ENCODE results near the genes FBXO4 and NIM1K.

DNA sequence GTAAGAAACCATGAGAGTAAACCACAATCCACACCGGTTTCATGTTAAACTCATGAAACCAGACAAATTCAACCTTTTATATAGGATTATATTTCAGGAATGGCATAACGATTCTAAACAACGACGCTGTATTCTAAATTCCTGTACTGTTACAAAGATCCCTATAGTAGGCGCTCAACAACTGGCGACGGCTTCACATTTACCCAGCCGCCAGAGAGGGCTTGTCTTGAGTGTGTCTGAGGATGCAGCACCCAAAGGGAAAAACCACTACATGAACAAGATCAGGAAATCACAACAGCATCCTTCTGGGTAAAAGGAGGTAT, 806 bp downstream of the TTC33 start:
- PRO-cap: no peak

DNA sequence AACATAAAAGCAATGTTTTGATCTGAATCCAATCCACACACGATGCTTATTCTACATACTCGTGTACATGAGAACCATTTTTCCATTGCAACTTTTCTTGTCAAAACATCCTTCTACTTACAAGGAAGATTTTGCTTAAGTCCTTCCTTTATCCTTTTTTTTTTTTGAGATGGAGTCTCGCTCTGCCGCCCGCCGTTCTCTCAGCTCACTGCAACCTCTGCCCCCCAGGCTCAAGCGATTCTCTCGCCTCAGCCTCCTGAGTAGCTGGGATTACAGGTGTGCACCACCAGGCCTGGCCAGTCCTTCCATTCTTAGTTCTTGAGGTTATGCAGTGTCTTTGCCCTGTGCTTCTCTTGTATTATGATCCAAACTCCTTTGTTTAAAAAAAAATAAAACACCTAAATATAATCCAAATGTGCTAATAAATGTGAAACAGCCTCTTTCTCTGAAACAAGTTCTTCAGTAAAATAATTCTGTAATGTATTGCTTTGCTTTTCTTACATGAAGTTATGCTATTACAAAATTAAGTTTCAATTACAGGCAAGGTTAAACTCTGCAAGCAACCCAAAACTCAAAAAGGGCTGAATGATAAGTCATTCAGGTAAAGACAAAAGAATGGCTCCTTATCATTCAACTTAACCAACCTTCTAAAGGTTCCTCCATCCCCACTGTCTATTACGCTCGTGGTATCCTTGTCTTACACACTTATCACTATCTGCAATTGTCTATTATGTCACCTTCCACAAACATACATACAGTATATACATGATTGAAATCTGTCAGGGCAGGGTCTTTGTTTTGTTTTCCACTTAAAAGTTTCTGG, 7.2 kb downstream of the RPL37 start:
- PRO-cap: no peak

DNA sequence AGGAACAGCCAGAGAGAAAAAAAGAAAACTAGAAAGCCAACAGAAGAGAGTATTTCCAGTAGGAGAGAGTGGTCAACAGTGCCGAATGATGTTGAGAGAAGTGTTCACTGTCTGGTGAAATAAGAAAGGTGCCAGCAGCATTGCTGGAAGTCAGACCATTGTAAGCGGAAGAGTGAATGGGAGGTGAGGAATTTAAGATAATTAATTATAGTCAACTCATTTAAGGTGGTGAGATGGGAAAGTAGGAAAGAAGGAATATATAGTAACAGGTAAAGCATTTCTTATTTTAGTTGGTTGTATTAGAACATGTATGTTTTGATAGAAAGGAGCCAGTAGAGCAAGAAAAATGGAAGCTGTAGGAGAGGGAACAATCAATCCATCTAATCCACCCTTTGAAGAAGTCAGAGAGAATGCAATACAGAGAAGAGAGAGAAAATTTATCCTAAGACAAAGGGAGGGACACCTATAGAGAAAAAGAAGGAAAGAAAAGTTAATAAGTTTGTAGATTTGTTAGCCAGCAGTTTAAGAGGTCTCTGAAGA, 32.7 kb downstream of the C7 start:
- PRO-cap: no peak

GRCh38 chr5:41908544-41908859, 4.4 kb downstream of the RIMOC1 start:
- PRO-cap: no peak

DNA sequence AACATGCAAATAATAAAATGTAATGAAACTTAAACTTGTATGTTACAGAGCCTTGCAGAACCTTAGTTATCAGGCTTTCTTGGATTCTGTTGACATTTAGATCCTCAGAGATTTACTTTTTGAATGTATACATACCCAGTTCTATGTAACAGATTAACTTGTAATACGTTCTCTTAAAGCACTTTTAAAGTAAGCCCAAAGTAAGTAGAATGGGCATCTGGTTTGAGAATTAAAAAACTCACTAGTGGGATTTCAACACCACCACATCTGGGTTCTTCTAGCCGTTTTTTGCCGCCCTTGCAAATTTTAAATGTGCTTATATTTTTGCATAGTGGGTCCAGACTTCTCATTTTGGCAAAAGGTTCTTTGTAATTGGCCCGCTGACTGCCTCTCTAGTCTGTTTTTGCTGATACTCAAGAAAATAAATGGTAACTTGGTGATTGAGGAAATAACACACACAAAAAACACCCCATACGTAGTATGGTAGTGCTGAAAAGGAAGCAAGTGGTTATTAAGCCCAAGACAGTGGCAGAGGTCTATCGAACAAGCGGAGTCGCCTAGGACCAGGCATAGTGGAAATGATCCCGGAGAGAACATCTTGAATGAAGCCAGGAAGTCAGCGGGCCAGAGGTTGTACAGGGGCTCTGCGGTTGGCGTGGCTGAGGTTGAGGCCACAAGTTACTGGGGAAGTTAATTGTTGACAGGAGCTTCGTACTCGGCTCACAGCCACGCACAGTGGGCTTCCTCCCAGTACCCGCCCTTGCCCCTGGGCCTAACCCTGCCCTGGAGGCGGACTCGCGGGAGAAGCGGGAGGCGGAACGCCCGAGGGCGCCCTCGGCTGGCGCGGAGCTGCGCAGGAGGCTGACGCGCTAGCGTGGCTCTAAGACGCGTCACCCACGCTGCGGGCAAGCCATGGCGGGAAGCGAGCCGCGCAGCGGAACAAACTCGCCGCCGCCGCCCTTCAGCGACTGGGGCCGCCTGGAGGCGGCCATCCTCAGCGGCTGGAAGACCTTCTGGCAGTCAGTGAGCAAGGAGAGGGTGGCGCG, at the start of gene FBXO4:
TSS of gene FBXO4 (plus strand) at position 884 of the 1,046 bp plus-strand sequence.
- PRO-cap: no peak

GRCh38 chr5:41925444-41926121, 502 bp downstream of the FBXO4 start:
- PRO-cap: no peak

DNA sequence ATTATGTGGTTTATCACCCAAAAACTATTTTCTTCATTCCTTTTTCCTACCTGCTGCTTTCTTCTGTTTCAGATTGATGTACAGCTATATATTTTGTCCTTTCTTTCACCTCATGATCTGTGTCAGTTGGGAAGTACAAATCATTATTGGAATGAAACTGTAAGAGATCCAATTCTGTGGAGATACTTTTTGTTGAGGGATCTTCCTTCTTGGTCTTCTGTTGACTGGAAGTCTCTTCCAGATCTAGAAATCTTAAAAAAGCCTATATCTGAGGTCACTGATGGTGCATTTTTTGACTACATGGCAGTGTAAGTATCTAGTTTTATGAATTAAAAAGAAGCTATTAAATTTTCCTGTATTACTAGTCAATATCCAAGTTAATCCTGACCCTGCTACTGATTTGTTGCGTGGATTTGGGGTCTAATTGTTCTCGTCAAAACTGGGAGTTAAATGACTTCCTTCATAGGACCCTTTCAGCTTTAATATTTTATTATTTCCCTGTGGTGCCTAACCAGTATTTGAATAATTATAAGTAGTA, 1.9 kb downstream of the FBXO4 start:
- PRO-cap: no peak

- PRO-cap: no peak
These were observed 9.1 kb downstream of the GHR start for GRCh38 chr5:42432353-42432761.

- PRO-cap: no peak
These were observed 92.3 kb downstream of the GHR start for GRCh38 chr5:42515489-42516032.

GRCh38 chr5:42609934-42610719, 146.5 kb upstream of the CCDC152 start:
- PRO-cap: no peak

DNA sequence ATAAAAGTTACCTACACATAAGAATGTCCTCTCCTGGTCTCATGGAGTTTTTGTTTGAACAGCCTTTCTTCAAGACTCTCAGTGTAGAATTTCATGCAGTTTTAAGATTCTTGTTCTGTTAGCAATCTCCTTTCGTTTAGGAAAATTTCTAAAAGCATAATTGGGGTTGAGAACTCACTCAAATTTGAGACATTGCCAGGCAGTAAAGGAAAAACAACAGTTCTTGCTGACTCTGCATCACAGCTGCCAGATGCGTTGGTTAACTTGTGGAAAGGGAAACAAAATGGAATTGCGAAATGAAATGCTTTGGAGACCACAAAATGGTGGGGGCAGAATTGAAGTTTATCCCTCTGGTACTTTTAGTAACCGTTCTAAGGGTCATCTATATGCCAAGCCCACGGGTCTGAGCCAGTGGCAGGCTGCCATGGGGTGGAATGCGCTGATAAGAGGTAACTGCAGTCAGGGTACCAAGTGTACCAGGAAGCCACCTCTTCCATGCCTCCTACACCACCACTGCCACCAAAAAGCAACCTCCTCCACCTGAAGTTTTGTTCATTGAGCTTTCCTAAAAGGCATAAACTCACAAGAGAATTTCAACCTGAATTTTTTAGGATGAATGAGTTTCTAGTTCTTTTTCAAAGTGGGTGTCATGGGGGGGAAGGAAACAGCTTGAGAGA, 28.6 kb upstream of the SELENOP start:
- PRO-cap: no peak

DNA sequence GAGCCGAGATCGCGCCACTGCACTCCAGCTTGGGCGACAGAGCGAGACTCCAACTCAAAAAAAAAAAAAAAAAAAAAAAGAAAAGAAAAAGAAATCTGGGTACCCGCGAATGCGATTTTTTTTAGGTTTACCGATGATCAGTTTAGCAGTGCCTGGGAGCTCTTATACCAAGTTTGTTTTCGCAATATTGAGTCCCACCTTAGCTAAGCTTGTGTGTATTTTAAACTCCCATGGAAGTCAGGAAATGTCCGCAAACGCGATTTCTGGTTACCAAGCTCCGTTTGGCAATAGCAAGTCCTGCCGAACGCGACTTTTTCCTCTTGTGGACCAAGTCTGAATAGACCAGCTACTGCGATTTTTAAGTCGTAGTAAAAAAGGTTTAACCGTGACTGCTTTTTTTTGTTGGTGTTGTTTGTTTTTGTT, 21.3 kb downstream of the ANXA2R start:
- PRO-cap: no peak

DNA sequence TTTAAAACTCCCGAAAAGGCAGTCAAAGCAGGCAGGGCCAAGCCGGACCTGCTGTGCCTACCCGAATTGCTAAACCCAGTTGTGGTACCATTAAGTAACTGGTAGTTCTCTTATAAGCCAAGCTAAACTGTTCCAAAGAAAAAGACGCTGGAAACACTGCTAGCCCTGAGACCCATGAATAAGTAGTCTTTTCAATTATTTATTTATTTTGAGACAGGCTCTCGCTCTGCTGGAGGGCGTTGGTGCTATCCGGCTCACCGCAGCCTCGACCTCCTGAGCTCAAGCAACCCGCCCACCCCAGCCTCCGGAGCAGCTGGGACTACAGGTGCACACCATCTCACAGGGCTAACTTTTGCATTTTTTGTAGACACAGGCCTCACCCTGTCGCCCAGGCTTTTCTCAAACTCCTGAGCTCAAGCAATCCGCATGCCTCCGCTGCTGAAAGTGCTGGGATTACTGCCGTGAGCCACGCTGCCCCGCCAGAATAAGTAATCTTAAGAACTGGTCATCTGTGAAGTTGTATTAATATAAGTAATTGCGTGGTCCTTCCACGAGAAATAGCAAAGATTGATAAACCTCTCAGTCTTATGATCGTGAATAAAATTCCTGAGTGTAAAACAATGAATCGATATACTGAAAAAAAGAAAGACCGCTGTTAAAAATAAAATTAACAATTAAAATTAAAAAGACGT, 1.6 kb downstream of the ANXA2R start:
- PRO-cap: no peak

DNA sequence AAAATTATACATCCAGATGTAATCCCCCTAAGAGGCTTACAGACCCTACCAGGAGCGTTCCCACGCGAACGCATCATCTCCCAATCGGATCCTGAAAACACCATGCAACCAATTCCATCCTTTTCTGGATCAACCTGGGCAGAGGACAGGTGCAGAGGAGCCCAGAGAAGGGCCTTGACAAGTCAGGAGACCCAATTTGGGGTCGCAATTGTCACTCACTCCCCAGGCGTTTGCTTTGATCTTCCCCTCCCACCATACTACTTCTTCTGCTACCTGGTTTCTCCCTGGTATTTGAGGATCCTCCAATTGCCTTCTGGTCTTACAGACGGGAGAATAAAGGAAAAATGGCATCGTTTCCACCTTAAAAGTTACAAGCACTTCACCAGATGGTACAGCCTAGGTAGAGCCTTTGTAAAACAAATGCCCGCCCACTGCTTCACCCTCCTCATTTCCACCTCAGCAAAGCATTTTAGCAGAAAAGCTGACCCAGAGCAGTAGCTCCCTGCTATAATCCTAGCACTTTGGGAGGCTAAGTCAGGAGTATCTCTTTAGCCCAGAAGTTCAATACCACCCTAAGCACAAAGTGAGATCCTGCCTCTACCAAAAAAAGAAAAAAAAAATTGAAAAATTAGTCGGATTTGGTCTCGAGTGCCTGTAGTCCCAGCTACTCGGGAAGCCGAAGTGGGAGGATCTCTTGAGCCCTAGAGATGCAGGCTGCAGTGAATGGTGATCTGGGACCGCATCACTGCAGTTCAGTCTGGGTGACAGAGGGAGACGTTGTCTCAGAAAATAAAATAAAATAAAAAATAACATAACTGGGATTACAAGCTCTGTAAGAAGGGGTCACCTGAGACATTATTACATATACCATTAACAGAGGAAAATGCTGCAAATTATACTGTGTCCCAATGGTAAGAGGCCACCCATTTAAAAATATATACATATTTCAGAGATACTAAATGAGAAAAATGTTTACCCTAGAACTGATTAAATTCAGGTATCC, 5.2 kb upstream of the ANXA2R start:
- PRO-cap: no peak

DNA sequence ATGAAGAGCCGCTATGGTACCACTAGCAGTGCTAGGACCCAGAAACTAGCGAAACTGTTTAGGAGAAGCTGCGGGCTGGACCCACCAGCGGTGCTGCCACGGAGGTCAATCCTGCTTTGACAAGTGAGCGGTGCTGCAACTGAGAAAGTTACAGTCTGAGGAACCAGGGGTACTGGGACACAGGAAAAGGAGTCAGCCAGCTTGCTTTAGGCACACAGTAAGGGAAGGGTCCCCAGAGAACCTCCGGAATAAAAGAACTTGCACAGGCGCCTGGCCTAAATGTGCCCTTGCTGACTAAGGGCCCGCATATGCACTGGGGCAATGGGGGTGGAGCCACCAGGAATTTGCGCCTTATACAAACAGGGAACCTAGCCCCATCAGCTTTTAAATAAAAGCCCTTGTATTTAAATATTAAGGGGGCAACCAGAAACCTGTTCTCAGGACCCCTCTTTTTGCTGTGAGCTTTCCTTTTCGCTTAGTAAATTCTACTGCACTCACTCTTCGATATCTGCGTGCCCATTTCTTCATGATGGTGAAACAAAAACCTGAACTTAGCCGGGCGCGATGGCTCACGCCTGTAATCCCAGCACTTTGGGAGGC, 23.8 kb upstream of the ANXA2R start:
- PRO-cap: no peak

DNA sequence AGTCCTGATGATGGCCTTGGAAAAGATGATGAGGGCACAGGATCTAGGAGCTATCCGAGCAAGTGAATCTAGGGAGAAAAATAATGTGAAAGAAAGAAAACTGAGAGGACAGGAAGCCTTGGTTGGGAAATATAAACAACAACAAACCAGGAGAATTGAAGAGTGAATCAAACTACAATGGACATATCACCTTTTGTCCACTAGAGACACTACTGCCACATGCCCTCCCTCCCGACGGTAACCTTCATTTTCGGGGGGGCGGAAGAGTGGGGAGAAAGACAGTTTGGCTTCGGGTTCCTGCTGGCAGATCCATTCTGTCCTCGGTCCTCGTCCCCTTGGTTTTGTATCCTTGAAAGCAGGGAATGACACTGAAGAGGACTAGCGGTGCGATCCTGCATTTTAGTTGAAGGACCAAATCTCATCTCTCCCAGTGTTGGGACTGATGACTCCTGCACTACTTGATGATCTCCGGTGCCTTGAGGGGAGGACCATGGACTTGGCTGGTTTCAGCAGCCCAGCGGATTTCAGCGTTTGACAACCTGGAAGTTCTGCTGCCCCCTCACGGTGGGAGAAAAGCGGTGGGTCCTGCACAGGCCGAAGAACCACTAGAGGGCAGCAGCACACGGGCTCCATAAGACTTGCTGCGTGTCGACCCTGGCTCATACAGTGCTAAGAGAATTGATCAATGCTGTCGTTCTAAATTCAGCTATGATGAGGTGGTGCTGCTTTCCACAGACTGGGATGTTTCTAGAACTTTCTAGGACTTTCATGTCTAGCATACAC, 15.2 kb upstream of the ZNF131 start:
- PRO-cap: no peak

DNA sequence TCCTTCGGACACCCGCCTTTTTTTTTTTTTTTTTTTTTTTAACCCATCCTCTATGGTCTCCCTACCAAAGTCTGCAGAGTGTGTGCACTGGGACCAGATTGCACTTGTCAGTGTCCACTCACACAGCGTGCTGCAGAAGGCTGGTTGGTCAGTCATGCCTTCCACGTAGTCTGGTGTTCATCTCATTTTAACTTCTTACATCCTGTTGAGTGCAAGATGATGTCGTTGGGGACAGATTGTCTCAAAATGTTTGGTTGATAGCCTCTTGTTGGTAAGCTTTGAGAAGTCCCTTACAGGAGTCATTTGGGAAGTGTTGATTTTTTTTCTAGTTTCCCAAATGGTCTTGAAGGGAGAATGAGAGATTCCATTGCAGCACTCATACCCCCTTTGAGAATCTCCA, 1.5 kb downstream of the ZNF131 start:
- PRO-cap: no peak

DNA sequence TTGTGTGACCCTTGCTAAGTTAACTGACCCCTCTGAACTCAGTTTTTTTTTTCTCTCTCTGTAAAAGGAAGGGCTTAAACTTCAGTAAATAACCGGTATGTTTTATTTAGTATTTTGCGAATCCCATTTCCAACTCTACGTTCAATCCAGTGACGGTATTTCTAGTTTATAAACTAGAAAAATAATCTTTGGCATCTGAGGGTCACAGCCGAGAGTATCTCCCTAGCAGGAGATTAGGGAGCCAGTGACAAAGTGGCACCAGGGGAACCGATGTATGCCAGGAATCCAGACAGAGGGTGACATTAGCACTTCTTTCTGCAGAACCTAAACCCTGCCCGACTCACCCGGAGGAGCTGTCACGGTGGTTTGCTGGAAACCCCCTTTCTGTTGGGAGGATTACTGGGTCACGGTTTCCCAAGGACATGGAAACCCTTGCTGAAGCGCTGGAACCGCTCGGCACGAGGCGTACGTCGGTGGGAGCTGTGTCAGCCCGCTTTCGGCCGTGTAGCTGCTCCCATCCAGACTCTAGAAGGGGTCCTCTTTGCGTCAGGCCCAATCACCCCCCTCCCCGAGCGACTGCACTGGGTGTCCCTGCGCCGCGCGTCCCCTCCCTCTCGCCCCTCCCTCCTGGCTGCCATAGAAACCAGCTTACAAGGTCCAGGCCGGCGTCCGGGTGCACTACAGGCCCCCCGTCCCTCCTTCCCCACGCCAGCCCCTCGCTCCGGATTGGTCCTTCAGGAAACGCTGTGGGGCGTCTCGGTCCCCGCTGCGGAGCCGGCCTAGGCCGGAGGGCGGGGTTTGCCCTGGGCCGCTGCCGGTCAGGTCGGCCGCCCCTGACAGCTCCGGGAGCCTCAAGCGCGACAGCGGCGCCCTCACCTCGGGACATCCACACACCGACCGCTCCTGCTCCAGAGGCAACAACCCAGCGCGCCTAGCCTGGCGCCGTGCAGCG, at the start of gene NIM1K:
TSS of gene NIM1K (plus strand) at position 794 of the 952 bp plus-strand sequence.
- PRO-cap: no peak

DNA sequence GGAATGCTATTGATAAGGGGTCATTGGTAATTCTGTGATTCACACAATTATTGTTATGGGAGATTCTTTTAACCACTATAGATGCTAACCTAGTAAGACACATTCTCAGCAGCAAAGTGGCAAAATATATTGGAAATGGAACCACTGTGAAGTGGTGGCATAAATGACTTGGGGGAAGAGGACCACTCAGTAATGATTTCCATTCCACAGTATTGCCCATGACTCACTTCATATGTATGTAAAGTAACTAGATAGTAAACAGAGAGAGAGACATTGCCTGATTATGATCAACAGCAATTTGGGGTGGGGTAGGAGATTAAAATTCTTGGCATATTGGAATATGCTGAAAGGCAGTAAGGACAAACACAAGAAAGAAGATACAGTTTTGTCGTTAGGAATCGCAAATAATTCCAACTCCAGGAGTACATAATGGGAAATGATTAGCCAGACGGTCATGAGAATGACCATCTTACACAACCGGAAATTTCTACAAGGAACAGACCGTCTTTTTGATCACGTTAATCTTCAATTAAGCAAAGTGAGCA, 1.5 kb upstream of the HMGCS1 start:
- PRO-cap: no peak

DNA sequence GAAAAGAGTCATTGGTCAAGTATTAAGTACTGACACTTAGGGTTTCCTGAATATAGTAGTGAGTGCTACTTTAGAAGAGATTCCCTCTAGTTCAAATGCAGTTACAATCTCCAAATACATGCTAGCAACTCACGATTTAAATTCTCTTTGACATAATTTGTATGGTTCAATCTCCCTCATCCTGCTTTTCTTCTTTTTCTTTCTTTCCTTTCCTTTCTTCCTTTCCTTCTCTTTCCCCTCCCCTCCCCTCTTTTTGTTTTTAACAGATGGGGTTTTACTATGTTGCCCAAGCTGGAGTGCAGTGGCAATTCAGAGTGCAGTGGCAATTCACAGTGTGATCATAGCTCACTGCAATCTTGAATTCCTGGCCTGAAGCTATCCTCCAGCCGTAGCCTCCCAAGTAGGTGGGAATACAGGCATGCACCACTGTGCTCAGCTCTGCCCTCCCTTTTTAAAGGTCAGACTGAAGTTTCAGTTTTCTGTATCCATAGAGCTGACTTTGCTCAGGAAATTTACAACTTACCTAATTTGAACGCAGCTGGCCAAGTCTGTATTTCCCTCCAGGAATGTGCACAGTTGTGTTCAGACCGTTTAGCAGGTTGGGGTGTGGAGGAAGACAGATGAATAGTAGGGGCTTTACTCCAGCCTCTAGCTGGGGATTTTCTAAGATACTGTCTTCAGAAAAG, 754 bp downstream of the CCL28 start:
- PRO-cap: no peak